Epidermal melanocyte (primary cell): ENCODE measurements around a stretch of chr16.

GRCh38 chr16:83912655-83912978, 13.7 kb downstream of the MLYCD start:
- RRBS, result no CpG with 5 or more reads among the region's 4 CpGs

DNA sequence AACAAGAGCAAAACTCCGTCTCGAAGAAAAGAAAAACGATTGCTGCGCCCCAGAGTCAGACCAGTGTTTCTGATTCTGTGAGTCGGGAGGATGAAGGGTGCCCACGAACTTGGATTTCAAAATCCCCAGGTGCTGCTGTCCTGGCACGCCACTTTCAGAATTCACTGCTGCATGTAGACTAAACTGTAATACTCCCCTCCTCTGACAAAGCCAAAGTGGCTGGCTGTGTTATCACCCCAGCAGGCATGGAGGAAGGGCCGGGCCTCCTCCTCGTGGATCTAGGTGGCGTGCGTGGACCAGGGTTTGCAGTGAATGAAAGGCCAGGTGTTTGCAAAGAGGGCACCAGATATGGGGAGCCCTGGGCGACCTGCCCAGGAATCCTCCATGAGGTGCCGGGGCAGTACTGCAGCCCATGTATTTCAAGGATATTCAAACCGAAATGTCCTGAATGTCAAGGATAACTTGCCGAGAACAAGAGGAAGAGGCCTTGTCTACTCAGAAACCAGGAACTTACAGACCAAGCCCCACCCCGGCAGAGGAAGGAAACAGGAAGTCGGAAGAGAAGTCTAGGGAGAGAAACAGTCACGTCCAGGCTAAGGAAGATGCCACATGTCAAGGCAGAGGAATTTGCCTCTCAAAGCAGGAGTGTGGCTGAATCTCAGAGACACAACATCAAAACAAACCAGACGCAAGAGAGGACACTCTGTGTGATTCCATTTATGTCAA, 13.8 kb upstream of the OSGIN1 start:
- RRBS, result no CpG with 5 or more reads among the region's 19 CpGs

DNA sequence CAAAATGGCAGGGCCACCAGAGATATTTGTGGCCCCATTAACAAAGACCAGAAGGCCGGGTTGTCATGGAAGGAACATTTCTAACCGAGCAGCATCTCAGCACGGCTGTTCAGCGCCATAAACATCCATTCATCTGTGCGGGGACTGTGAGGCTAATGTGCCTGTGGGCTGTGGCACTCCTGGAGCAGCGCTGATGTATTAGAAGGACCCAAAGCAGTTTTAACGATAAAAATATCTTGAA, 31.7 kb downstream of the SLC38A8 start:
- RRBS, result no CpG with 5 or more reads among the region's 7 CpGs

- RRBS, result no CpG with 5 or more reads among the region's 34 CpGs
Measured at GRCh38 chr16:84180206-84181143, 6.4 kb downstream of the TAF1C start.

- RRBS, result 75% methylated on average over 4 of the region's 11 CpGs
Measured at GRCh38 chr16:84196920-84197391, 6.0 kb downstream of the ADAD2 start.

DNA sequence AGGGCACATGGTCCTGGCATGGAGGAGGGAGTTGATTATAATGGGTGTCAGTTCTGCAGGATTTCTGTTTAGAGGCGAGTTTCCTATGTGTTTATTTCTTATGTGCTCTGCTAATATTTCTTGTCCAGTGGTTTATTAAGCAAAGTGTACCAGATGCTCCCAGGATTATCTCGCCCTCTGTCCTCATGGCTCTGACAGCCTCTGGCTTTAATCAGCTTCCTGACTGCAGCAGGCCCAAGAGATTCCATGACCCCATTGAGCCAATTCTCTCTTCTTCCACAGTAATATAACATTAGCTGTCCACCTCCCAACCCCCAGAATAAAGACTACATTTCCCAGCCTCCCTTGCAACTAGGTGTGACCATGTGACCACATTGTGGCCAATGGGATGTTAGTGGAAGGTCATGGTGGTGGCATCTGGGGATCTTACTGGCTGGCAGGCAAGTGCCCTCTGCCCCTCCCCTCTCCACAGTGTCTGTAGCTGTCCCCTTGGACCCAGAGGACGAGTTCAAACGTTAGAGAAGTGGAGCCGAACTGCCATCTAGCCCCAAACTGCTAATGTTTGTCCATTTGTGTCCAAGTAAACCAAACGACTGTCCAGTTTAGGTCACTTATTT, 26.5 kb upstream of the KCNG4 start:
- RRBS, result no CpG with 5 or more reads among the region's 6 CpGs

DNA sequence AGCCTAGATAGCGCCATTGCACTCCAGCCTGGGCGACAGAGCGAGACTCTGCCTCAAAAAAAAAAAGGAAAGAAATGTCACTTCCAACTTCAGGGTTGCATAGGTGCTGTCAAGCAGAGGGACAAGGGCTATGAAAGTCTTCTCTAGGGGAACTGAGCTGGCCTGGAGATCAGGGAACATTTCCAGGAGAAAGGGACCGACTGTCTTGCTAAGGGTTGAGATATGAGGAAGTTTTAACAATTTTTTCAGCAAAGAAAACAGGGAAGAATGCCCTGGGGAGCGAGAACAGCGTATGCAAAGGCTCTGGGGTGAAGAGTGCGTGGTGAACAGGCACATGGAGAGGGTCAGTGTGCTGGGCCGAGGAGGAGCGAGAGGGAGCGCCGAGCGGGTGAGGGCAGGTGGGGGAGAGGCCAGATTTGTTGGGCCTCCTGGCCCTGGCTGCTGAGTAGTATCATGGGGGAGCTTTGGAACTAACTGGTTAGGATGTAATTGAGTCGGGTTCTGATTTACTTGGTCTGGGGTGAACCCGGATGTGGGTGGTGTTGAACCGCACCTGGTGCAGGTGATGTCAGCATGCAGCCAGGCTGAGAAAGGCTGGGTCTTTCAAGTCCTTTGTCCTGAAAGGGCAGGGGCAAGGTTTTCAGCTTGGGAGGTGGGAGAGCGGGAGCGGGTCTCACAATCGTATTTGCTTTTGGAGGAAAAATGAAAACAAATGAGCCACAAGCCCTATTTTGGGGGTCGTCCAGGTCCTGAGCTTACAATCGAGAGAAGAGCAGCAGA, 11.3 kb upstream of the WFDC1 start:
- RRBS, result no CpG with 5 or more reads among the region's 20 CpGs

DNA sequence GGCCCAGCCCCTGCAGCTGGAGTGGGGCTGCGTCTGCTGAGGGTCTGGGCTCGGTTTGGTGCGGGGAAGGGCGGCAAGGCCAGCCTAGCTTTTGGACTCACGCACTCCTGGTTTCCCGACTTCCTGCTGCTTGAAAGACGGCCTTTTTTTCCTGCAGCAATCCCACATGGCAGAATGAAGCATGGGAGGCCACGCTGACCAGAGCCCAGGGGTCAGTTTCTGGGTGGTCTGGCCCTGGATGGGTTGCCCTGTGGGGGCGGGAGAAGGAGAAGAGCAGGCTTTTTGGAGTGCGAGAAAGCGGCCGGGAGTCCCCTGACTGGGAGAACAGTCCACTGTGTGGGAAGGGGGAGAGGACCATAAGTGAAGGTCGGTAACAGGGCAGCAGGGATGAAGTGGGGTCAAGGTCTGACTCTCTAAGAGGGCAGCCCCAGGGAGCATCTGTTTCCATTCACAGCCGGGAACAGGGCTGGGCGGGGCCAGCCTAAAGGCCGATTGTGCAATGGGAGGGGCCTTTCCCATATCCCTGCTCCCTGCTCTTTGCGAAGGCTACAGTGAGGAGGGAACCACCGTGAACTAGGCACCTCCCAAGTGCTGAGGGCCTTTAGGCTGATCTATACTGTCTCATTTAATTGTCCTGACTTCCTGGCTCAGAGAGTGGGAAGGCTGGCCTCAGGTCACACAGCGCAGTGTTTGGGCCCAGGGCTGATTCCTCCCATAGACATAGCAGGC, 10.6 kb upstream of the WFDC1 start:
- RRBS, result no CpG with 5 or more reads among the region's 19 CpGs

GRCh38 chr16:84505374-84505669, 863 bp upstream of the MEAK7 start:
- RRBS, result 76% methylated on average over 5 of the region's 14 CpGs

GRCh38 chr16:84535196-84536235, 31.1 kb upstream of the MEAK7 start:
- RRBS, result no CpG with 5 or more reads among the region's 19 CpGs

- RRBS, result no CpG with 5 or more reads among the region's 15 CpGs
Measured at GRCh38 chr16:84537614-84538259, 33.3 kb upstream of the MEAK7 start.

DNA sequence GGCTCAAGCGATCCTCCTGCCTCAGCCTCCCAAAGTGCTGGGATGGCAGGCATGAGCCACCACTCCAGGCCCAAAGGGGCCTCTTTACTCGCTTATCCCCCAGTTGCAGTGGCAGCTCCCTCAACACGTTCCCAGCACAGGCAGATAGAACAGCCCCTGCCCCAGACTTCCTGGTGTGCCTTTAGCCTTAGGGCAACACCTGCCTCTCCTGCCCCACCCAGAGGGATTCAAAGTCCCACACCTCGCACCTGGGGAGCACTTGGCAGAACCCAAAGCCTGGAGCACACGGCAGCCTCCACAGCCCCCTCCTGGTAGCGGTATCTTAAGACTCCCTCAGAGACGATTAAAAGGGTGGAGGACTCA, 54.7 kb upstream of the MEAK7 start:
- RRBS, result no CpG with 5 or more reads among the region's 7 CpGs

- RRBS, result no CpG with 5 or more reads among the region's 8 CpGs
Measured at GRCh38 chr16:84650607-84651021, 2.3 kb downstream of the KLHL36 start.

GRCh38 chr16:84658353-84659166, 10.2 kb downstream of the KLHL36 start:
- RRBS, result no CpG with 5 or more reads among the region's 19 CpGs

- RRBS, result no CpG with 5 or more reads among the region's 9 CpGs
Measured at GRCh38 chr16:84664417-84665649, 16.5 kb downstream of the KLHL36 start.

DNA sequence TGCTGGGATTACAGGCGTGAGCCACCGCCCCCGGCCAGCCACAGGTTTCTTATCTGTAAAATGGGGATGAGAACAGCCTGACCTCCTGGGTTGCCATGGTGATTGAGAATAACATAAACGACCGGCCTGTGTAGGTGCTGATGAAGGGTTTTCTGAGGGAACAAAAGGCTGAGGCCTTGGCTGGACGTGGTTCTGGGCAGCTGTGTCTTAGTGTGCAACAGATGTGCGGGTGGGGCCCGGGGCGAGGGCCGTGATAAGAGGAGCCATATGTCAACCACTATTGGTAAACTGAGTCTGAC, 17.8 kb downstream of the CRISPLD2 start:
- RRBS, result no CpG with 5 or more reads among the region's 10 CpGs

DNA sequence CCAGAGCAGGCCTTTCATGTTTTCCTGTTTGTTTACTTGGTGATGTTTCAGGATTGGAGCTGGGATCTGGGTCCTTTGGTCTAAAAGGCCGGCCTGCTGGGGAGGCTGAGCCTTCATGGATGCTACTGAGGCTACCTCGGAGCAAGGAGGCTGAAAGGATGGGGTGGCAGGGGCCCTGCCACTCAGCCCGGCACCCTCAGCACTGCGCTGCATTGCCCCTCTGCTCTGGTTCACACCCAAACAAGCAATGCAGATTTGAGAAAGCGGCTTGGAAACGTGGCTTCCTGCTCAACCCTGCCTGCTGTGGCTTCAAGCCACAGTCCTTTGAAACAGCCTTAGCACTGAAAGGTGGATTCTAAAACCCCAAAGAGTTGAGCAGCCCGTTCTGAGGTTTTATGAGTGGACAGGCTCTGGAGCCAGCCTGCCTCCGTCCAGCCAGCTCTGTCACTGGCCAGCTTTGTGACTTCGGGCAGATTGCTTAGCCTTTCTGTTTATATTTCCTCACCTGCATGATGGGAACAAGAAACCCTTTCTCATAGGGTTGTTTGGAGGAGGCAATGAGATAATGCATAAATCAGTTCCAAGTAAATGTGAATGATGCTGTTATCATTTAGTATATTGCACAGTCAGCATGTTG, 23.4 kb downstream of the CRISPLD2 start:
- RRBS, result no CpG with 5 or more reads among the region's 9 CpGs

DNA sequence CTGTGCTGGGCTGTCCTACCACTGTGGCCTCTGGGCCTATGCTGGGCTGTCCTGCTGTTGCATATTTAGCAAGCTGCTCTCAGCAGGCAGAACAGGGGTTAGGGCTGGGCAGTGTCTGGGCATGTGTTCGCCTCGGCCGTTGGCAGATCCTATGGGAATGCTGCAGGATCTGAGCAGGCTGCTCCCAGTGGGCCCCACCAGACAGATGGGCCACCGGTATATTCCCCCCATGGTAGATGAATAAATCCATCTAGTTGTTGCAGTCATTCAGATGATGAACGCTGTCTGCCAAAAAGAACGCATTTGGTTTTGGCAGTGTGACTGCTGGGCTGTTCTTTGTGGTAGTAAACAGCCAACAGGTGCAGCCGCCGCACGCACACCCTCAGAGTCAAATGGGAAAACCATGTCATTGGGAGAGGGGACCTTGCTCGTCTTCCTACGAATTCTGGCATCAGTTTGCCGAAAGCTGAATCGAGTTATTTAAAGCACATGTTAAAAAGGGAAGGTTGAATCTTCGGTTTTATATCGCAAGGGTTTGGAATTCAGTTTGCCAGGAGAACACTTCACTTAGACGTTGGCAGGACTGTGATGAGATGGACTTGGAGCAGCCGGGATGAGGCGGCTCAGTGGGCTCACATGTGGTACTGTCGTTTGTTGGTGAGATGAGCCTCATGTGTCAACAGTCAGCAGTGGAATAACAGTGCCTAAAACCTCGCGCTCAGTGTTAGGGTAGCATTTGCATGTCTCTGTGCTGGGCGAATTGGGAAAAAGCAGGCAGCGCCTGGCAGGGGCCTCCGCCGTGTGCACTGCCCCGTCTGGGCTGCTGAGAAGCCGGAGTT, 49.4 kb downstream of the CRISPLD2 start:
- RRBS, result no CpG with 5 or more reads among the region's 27 CpGs

- RRBS, result no CpG with 5 or more reads among the region's 27 CpGs
Measured at GRCh38 chr16:84973307-84974134, 37.8 kb downstream of the ZDHHC7 start.

DNA sequence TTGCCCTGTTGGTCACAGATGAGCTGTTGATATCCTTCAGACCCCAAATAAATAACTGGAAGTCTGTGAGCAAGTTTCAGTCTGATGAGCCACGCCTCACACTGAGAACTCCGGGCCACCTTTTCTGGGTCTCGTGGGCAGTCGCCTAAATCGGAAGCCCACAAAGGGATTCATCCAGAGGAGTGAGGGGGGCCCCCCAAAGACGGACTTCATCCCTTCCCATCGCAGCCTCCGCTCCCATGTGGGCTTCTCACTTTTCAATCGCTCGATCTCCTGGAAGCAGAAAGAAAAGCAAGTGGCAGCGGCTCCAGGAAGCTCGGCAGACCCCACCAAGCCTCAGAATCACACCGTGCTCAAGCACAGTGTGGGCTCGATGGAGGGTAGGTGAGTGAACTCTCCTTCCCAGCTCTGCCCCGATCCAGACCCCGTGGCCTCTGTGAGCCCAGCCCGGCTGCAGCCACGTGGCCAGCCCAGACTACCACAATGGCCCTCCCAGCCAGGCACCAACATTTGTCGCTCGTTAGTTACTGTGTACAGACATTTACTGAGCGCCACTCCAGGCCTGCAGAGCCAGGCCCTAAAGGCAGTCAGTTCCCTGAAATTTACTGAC, 35.0 kb downstream of the ZDHHC7 start:
- RRBS, result no CpG with 5 or more reads among the region's 21 CpGs